ENCODE data around the gene IFITM10.

DNA sequence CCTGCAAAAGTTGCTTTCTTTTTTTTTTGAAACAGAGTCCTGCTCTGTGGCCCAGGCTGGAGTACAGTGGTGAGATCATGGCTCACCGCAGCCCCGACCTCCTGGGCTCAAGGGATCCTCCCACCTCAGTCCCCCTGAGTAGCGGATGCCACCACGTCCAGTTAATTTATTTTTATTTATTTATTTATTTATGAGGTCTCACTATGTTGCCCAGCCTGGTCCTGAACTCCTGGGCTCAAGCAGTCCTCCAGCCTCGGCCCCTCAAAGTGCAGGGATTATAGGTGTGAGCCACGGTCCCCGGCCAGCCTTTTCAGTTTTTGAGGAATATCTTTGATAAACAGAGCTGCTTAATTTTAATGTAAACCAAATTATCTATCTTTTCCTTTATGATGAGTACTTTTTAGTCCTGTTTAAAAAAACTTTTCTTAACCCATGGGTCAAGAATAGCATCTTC lies 35.6 kb upstream of the MOB2 start:
- RRBS, result no CpG with 5 or more reads among the region's 7 CpGs

DNA sequence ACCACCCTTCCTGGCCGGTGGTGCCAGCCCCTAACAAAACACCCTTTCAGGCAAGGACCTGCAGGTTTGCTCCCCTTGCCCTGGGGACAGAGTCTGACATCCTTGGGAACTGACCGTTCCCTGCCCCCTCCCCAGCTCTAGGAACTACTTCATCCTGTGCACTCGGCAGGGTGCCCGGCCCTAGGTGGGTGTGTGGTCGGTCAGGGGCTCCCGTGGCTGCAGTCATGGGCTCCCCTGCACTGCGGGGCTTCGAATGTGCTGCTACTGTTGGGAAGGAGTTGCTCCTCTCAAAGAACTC lies 28.2 kb downstream of the DUSP8 start:
- RRBS, result no CpG with 5 or more reads among the region's 8 CpGs

DNA sequence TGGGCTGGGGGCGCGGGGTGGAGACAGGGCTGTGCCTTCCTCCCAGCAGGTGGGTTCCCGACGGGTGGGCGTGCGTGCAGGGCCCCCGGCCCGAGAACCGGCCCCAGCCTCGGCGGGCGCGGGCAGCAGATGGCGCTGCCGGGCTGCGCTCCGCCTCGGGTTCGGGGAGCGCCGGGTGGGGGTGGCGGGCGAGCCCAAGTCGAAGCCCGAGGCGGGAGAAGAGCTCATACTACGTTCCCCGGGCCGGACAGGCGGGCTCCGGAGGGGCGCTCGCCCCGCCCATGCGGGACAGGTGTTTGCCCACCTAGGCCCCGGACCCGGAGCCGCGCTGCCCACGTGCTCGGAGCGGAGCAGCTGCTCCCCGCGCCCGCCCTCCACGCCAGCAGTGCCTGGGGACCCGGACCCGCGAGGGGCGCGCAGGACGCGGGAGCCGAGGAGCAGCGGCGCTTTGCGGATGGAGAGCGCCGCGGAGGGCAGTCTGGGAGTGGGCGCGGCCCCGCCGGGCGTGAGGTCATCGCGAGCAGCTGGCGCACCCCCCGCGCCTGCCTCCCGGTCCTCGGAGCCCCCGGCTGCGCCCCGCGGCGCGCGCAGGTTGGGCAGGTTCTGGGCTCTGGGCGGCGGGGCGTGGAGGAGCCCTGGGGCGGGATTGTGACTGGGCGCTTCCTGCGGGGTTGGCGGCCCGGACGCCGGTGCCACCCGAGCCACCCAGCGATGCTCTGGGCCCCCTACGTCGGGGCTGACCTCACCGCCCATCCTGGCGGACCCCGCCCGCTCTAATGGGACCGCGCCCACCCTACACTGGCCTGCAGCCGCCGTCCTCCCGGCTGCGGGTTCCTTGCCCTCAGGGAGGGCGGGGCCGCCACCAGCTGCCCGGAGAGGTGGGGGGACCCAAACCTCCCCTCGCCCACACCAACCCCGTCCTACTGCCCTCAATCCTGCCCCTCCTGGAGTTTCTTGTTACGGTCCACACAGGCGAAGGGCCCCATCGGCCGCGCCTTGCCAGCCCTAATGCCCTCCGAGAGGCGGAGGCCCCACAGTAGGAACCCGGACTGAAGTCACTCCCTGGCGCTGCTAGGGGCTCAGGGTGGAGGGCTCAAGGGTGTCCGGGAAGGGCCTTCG lies 25.1 kb downstream of the DUSP8 start:
- RRBS, result 2% methylated on average over 58 of the region's 119 CpGs

DNA sequence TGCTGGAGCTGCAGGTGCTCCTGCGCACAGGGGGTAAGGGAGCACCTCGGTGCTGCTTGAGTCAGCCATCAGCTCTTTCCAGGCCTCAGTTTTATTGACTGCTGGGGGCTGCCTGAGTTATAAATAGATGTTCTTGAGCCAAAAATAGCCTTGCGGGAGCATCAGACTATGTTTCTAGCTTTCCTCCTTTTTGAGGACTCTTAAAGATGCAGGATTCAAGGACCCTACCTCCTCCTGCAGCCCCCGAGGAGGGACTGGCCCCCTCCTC lies 19.5 kb downstream of the DUSP8 start:
- RRBS, result no CpG with 5 or more reads among the region's 4 CpGs

DNA sequence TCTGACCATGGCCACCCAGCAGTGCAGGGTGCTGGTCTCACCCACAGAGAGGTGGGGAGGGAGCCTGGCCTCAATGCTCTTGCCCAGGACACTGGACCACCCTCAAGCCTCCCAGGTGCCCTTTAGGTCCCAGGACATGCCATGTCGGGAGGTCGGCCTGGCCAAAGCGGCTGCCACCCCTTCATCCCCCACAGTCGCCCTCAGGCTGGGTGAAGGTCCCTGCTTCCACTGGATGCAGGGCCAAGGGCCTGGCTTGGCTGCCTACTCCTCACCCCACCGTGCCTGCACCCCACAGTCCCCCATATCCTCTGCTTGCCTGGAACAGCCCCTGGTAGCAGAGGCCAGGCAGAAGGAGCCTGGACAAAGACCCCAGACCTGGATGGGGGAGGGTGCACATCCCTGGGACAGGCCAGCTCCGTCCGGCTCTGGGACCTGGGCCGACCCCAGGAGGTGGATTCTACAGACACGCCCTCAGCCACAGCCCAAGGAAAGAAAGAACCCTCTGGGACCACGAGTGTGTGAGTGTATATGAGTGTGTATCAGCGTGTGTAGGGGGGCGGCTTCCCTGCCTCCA lies 9.2 kb downstream of the DUSP8 start:
- RRBS, result no CpG with 5 or more reads among the region's 12 CpGs

DNA sequence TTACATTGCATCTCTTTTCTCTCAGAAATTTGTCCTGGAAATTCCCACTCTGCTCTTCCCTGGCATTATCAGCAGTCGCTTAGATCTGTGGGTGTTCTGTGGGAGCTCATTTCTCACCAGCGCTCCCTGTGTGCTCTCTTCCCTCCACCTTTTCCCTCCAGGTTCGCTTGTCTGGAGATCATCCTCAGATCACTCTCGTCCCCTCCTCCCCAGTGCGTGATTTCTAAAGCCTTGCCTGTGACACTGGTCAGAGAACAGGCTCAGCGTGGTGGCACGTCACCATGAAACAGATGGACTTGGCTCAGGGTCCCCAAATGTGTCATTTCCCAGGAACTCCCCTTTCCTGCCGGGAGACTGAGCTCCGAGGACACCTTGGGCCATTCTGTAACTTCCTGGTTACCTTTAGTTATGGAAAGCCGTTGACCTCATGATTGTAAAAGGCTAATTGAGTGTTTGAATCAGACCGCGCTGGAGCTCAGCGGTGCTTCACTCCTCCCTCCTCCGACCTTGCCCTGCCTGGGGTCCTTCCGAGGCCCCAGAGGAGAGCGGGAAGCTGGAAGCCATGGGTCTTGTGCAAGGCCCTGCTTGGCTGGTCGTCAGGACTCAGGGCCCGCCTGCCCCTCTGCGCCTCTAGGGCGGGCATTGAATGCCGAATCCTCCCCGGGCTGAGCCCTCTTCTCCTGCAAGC lies 1.6 kb downstream of the KRTAP5-2 start:
- RRBS, result no CpG with 5 or more reads among the region's 22 CpGs

DNA sequence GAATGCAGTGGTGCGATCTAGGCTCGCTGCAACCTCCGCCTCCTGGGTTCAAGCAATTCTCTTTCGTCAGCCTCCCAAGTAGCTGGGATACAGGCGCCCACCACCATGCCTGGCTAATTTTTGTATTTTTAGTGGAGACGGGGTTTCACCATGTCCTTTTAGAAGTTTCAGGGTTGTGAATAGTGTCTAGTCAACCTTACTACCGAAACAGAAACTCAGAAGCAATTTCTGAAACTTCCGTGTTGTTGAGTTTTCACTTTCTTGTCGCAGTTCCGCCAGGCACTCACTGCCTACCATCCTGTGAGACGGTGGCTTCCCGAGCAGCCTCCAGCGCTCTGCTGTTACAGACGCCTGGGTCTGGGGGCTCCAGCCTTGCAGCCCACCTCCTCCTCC lies 2.4 kb downstream of the KRTAP5-3 start:
- RRBS, result no CpG with 5 or more reads among the region's 14 CpGs

DNA sequence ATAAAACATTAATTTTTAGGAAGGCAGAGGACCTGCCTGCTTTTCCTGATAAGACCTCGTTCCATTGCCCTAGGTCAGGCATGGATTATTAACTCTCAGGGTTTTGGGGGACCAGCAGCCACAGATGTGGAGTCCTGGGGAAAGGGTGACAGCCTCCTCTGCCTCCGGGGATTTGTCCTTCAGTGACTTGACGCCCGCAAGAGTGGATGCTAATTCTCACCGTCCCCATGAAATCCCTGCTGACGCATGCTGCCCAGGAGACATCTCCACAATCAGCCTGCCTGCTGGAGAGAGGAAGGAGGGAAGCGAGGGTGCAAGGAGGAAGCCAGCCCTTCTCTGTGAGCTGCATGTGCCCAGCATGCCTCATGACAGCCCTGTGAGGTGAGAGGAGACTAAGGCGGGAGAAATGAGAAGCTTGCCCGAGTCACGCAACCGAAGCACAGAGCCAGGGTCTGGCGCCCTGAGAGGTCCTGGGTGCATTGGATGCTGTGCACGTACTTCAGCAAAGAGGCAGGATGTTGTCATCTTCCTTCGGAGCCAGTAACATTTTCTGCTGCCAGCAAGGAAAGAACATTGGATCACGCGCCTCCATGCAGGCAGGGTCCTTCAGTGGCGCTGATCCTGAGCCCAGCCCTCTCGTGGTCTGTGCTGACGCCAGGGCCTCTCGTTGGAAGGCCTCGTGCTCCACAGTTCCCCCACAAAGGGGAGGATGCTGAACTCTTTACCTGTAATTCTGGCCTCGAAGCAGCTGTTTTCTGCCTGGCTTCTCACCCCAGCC lies 27.3 kb upstream of the KRTAP5-6 start:
- RRBS, result no CpG with 5 or more reads among the region's 22 CpGs

DNA sequence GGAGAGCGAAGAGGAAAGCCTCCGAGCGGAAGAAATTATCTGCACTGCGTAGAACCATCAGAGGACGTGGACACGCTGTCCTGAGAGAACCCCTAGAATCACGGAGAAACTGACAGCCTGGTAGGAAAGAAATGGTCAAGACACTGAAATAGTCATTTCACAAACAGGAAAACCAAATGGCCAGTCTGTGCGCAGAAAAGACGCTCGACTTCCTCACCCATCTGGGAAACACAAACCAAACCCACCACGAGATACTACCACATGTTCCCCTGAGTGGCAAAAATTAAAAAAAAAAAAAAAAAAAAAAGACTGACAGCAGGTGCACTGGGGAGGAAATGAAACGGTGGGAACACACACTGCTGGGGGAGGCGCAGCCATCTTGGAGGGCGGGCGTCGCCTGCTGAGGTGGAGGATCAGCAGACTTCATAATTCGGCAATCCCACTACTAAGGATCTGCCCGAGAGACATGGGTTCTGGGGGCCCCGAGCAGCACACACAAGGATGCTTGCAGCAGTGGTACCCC lies 21.3 kb downstream of the IFITM10 start:
- RRBS, result no CpG with 5 or more reads among the region's 19 CpGs

- RRBS, result 59% methylated on average over 4 of the region's 17 CpGs
Observed at GRCh38 chr11:1747079-1747684, 3.2 kb downstream of the IFITM10 start.

DNA sequence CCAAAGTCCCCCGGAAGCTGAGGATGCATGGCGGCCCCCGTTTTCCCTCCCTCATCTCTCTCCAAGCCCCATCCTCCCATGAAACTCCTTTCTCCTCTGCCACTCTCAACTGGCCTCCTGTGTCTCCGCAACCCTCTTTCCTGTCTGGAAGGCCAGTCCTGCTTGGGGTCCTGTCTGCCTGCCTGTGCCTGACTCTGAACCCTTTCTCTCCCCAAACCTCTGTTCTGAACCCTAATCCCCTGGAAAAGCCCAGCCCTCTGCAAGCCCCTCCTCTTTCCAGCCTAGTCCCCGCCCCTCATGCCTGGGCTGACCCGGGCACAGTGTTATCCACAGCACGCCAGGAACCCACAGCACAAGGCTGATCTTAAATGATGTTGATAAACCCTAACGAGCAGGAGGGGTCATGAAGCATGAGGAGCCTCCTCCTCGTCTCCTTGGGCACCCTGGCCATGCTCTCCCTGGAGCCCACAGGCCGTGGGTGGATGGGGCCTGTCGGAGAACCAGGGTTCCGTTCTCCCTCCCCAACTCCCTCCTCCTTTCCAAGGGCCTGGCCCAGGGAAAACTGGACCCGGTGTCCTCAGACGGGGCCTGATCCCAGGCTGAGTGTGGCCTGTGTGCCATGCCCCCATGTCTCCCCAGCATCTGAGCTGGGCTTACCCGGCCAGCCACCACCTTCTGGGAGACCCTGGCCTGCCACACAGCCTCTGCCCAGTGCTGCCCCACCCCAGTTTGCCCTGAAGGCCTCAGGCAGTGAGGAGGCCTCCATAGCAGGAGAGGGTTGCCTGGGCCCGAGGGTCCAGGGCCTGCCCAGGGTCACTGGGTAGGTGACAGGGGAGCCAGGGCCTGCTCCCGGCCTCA lies at the start of gene IFITM10:
Gene IFITM10 (minus strand): TSS at position 208 of the 858 bp plus-strand sequence.
- RRBS, result 32% methylated on average over 3 of the region's 17 CpGs

GRCh38 chr11:1763369-1763777 lies 354 bp downstream of the CTSD start:
- RRBS, result 2% methylated on average over 7 of the region's 32 CpGs

DNA sequence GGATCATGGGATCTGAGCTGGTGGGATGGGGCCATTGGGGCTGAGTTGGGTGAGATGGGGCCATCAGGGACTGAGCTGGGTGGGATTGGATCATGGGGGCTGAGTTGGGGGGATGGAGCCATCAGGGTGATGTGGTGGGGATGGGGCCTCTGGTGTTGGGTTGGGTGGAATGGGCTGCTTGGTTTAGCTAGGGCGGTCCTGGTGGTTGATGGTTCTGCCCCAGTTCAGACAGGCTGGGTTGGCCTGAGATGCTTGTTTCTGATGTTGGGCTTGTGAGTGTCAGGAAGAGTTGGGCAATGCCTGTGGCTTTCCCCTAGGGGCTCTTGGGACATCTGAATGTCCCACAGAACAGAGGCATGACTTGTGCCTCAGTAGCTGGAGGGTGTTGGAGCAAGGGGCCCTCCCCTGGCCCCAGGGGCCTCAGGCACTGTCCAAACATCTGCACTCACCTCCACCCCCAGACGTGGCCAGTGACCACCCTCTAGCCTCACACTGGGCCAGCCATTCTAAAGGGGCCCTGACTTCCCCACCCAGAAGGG lies 14.0 kb upstream of the CTSD start:
- RRBS, result no CpG with 5 or more reads among the region's 2 CpGs

- RRBS, result 100% methylated on average over 1 of the region's 14 CpGs
Observed at GRCh38 chr11:1830015-1830578, 4.7 kb upstream of the SYT8 start.

GRCh38 chr11:1854615-1855649 lies 2.0 kb downstream of the LSP1 start:
- RRBS, result 80% methylated on average over 4 of the region's 27 CpGs

DNA sequence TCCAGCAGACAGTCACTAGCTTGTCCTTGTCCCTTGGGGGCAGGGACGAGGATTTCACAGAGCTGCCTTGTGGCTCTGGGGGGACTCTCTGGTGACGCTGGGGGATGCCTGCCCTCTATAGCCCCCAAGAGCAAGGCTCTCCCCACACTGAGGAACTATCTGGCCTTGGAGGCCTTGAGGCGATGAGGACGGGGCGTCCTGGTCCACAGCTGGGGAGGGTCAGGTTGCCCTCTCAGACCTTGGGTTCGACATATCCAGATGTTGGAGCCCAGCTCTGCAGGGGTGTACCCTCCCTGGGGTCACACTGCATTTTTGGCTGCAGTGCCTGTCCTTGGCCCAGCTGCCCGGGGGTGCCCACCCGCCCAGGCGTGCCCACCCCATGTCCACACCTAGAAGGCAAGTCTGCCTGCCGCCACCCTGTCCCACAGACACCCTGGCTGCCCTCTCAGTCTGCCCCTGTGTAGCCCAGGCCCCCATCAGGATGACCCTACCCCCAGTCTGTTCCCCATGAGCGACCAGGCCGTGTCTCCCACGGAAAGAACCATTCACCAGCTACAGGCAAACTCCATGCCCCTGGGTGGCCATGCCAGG lies 2.9 kb downstream of the LSP1 start:
- RRBS, result no CpG with 5 or more reads among the region's 13 CpGs

DNA sequence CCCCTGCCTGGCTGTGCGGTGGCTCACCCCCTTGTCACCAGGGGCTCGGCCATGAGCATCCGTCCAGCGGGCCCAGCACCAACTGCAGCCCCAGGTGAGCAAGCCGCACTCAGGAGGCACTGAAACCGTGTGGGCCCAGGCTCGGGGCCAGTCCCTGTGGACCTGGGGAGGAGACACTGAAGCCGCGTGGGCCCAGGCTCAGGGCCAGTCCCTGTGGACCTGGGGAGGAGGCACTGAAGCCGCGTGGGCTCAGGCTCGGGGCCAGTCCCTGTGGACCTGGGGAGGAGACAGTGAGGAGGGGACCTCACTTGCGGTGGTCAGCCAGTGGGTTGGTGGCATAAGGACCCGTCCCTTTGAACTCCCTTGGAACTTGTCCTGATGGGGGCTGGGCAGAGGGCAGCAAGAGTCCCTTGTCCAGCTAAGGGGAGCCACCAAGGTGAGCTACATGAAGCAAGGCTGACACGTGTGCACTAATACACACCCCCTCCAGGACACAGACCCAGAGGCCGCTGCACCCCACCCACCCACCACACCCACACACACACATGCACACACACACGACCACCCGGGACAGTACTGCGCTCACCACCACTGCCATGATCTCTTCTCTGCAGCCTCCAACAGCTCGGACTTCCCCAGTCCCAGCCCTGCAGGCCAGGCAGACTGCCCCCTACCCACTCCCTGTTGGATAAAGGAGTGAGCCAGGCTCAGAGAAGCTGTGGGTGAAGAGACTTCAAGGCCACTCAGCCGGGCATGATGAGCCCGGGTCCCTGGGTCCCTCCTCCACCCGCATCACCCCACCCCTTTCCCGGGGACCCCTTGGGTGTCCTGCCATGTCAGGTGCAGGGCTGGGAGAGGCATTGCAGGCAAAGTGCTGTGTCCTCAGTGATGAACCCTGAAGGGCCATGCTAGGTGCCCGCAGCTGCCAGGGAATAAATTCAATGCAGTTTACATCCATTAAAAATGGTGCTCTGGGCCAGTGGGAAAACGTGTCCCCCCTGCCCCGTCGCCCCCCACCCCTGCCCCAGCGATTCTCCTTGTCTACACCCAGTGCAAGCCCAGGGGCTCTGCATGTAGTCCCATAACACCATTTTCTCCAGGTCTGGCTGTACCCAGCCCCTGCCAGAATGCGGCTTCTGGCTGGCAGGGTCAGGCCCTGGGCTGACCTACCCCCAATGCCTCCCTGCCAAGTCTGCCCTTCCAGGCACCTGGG lies 14.3 kb downstream of the LSP1 start:
- RRBS, result 84% methylated on average over 3 of the region's 30 CpGs

DNA sequence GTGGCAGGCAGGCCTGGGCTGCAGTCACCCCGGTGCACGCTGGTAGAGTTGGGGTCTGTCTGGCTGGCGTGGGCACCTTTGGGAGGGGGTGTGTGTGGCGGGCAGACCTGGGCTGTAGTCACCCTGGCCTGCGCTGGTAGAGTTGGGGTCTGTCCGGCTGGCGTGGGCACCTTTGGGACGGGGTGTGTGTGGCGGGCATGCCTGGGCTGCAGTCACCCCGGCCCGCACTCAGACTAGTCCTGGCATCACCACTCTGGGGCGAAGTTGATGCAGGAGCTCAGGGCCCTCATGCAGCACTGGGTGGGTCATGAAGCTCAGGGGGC lies 19.1 kb downstream of the PRR33 start:
- RRBS, result no CpG with 5 or more reads among the region's 12 CpGs

- RRBS, result no CpG with 5 or more reads among the region's 6 CpGs
Observed at GRCh38 chr11:1903688-1904094, 12.0 kb upstream of the PRR33 start.

DNA sequence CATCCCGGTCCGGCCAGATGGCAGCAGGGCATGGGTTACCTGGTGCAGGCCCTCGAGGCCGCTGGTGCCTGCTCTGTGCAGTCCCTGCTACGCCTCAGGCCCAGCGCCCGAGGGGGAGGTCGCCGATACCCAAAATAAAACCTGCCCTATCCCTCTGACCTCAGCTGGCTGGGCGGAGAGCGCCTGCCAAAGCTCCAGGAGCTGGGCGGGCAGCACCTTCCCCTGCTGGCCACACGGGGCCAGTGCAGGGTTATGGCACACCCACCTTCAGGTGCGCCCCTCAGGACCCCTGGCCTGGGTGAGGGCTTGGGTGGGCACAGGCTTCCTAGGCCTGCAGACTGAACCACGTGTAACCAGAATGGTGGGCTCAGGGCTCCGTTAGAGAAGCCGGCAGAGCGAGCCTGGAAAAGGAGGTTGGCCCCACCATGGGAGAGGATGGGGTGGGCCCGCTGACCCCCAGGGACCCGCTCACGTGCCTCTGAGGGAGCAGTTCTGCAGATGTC lies 1.9 kb upstream of the TNNT3 start:
- RRBS, result no CpG with 5 or more reads among the region's 21 CpGs